ENCODE measurements around a stretch of chr12.

DNA sequence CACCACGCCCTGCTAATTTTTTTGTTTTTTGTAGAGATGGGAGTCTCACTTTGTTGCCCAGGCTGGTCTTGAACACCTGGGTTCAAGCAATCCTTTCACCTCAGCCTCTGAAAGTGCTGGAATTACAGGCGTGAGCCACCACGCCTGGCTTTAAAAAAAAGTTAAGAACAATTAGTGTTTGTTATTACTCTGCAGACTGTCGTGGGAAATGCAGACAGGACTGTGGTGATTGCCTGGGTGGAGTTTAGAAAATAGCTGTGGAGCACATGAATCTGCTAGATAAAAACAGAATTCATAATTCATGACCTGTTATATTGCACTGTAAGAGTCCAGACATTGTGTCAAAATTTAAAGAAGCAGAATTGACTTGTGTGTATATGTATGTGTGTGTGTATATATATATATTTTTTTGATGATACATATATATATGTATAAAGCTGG lies 9.1 kb upstream of the COX6A1 start:
- PRO-cap, result no peak

- PRO-cap, result no peak
Measured at GRCh38 chr12:120468864-120469611, 510 bp downstream of the SRSF9 start.

DNA sequence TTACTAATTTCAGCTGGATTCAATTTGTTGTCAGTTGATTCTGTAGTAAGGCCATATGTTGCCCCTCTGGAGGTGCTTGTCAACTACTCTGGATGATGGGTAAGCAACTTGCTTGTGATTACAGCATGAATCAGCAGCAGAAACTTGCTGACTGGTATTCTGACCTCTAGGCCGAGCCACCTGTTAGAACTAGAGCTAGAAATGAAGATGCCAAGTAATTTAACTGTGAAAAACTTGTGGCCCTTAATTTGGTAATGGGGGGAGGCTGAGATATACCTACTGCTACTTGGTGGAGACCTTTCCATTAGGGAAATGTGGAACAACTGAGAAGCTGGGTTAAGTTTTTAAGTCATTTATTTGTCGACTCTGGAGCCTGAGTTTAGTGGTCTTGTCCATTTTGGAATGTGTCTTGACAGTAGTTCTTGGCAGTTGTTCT lies 5.2 kb downstream of the RNF10 start:
- PRO-cap, result no peak

- PRO-cap, result no peak
Measured at GRCh38 chr12:120554235-120555187, 20.4 kb downstream of the RNF10 start.

DNA sequence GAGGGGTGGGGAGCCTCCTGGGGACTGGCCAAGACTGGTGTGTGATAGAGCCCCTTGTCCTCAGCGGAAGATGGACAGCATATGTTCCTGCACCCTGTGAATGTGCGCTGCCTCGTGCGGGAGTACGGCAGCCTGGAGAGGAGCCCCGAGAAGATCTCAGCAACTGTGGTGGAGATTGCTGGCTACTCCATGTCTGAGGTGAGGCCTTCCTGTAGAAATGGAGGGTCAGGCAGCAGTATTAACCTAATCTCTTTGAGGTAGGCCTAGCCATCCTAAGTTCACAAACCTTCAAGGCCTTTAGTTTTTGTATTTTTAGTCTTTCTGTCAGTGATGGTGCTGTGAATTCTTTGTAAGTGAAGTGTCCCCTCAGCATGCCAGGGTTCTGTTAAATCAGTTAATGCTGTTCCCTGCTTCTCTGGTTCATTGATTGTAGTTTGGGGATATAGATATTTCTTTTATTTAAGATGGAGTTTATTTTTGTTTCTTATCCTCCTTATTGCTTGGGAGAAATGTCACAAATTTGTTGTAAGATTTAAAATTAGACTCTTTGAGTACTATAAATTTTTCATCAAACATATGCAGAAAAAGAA lies 17.4 kb downstream of the POP5 start:
- PRO-cap, result no peak

DNA sequence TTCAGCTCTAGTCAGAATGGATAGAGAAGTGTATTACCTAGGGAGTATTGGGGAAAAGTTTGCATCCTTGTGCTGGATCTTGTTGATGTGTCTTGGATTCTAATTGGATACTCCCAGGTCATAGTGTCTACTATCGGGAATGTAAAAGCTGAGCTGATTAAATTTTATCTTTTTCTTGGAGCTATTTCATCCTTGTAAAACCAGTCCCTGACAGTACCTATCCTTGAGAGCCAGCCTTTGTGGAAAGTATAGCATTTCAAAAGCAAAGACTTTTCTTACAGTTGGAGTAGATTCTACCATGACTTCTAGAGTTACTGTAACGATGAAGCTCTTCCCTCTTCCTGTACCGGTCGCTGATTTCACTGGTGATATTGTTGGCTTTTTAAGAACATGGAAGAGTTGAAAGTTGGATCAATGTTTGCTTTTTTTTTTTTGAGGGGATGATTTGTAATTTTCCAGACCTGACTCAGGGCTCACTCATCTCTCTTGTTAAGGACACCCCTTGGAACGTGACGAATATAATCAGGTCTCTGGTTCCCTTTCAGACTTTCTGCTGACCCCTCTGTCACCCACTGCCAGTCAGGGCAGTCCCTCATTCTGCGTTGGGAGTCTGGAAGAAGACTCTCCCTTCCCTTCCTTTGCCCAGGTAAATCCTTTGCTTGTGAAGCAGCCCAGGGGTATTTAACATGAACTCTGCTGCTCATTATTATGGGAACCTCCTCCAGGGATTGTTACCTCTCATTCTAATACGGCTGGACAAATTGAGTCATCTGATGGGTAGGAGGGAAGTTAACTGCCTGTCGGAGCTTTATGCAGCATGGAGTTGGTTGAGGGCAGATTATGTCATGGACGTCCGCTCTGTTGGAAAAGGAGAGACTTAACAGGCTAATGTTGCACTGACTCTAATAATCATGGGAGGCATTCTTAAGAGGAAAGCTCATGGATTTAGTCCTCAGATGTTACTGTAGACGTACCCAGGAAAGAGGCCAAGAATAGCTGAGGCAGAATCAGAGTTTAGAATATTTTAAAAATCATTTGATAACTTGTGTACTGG lies 10.2 kb downstream of the POP5 start:
- PRO-cap, result no peak

GRCh38 chr12:120574038-120574530 lies 7.1 kb downstream of the POP5 start:
- PRO-cap, result no peak

DNA sequence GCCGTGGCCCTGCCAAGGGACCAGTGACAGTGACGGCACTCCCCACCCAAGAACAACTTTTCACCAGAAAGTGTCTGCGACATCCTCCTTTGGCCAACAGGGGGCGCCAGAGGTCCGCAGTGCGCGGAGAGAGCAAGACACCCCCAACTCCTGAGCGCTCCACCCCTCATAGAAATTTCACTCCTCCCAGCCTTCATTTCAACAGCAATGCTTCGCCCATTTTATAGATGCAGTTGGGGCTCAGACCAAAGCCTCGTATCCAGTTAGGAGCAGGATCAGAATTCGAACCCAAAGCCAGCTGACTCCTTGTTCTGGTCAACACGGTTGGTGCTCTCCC lies 2.2 kb upstream of the POP5 start:
- PRO-cap, result no peak

GRCh38 chr12:120641250-120641663 lies 831 bp downstream of the CABP1 start:
- PRO-cap, result no peak

DNA sequence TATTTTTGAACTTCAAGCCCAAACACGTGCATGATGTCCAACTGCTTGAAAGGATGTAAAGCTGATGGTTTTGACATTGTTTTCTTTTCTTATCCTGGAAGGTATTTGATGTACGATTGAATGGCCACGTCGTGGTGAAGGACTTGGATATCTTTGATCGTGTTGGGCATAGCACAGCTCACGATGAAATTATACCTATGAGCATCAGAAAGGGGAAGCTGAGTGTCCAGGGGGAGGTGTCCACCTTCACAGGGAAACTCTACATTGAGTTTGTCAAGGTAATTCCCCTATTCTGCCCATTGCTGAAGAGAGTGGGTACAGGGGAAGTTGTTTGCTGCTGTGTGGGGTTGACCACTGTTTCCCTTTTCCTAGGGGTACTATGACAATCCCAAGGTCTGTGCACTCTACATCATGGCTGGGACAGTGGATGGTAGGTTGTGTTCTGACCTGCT lies 7.8 kb downstream of the MLEC start:
- PRO-cap, result no peak

DNA sequence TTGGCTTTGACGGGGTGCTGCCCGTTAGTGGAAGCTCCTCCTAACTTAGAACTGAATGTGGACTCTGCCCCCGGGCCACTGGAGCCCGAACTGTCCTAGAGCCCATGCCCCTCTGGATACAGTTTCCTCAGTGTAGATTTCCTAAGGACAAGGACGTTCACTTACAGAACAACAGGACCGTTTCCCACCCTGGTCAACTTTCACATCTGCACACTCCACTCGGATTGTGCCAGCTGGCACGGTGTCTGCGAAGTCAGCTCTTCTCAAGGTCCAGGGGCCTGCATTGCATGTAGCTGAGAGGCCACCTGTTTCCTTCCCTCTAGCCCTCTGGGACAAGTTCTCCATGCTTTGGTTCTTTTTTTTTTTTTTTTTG lies 16.5 kb downstream of the ACADS start:
- PRO-cap, result no peak

GRCh38 chr12:120773996-120774971 lies 48.7 kb downstream of the ACADS start:
- PRO-cap, result no peak

GRCh38 chr12:120847736-120848402 lies 56.3 kb downstream of the SPPL3 start:
- PRO-cap, result no peak

- PRO-cap, result no peak
Measured at GRCh38 chr12:120891040-120891699, 13.0 kb downstream of the SPPL3 start.

GRCh38 chr12:120903233-120904203 lies 640 bp downstream of the SPPL3 start:
- PRO-cap, result bidirectional peak, plus-strand start at chr12:120903631, minus-strand start at chr12:120903646

DNA sequence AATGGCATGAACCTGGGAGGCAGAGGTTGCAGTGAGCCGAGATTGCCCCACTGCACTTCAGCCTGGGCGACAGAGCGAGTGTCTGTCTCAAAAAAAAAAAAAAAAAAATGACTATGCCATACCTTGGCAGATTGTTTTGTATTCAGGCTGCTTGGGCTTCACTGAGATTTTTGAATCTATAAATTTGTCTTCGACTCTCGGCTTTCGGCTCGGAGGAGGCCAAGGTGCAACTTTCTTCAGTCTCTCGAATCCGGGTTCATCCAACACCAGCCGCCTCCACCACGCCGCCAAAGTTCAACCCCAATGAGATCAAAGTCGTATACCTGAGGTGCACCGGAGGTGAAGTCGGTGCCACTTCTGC lies 12.3 kb upstream of the SPPL3 start:
- PRO-cap, result no peak

DNA sequence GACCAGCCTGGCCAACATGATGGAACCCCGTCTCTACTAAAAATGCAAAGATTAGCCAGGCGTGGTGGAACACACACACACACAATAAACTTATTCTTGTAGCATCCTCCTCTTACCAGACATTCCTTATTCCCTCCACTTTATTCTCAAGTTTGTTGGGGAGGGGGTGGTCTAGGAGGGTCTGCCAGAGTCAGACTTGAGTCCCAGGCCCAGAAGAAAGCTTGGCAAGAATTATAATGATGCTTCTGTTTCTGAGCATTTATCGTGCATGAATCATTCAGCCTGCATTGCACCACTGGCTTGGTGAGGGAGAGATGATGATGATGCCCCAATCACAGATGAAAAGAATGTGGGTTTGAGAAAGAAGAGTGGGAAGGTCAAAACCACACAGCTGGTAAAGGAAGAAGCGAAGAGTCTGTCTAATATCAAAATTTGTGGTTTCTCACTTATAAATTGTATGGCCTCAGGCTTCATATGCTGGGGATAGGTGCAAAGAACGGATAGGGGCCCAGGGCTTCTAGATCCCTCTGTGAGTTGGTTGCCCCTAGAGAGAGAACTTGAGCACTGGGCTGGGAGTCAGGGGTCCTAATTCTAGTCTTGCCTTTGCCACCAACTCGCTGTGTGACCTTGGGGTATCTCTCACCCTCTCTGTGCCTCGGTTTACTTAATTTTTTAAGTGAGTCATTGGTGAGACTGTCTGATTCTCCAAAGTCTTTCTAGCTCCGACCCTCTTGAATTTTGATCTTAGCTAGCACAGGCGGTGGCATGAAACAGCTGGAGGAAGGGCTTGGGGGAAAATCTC lies 2.3 kb downstream of the OASL start:
- PRO-cap, result no peak

- PRO-cap, result no peak
Measured at GRCh38 chr12:121113859-121114226, 18.8 kb upstream of the P2RX7 start.

GRCh38 chr12:121276975-121277442 lies 19.5 kb downstream of the CAMKK2 start:
- PRO-cap, result no peak

GRCh38 chr12:121440587-121441407 lies 40.9 kb downstream of the RNF34 start:
- PRO-cap, result no peak

All from sternocleidomastoid (tissue), 1 donor.